Islet of Langerhans (tissue), 1 donor: Measurements from ENCODE around the genes PSMD13 and PTDSS2.

DNA sequence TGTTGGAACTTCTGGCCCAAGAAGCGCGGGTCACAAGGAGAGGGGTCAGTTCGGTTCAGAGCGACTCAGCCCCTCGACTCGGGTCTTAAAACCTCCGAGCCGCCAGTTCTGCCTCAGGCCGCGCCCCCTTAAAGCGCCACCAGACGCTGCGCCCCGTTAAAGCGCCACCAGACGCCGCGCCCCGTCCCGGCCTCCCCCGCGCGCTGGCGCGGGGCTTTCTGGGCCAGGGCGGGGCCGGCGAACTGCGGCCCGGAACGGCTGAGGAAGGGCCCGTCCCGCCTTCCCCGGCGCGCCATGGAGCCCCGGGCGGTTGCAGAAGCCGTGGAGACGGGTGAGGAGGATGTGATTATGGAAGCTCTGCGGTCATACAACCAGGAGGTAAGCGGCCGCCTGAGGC, 1.1 kb downstream of the RIC8A start:
- RRBS, result 4% methylated on average over 18 of the region's 43 CpGs

- RRBS, result 2% methylated on average over 23 of the region's 40 CpGs
Observed at GRCh38 chr11:236705-237157, at the start of gene PSMD13. Gene PSMD13 (plus strand): TSS chr11:236976.

GRCh38 chr11:237305-238064, 709 bp downstream of the PSMD13 start:
- RRBS, result no CpG with 5 or more reads among the region's 10 CpGs

DNA sequence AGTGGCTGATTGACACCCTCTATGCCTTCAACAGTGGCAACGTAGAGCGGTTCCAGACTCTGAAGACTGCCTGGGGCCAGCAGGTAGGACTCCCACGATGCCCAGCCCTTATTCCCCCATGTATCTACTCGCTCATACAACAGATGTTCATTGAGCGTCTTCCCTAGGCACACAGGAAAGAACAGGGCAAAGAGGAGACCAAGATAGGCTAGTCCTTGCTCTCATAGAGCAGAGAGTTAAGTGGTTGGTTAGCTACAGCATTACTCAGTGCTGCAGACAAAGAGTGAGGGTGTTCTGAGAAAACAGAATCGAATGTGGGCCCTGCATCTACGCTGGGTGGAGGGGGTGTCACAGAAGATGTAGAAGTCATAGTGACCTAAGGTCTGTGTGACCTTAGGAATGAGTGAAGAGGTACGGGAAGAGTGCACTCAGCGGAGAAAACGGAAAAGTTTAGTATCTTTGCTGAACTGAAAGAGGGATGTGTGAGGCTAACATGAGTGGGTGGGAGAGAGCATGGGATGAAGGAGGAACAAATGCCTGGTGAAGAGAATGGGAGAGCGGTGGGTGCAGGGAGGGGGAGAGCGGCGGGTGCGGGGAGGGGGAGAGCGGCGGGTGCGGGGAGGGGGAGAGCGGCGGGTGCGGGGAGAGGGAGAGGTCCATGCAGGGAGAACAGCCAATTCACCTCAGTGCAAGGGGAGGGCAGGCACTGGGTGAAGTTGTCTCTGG, 12.4 kb downstream of the PSMD13 start:
- RRBS, result no CpG with 5 or more reads among the region's 20 CpGs

DNA sequence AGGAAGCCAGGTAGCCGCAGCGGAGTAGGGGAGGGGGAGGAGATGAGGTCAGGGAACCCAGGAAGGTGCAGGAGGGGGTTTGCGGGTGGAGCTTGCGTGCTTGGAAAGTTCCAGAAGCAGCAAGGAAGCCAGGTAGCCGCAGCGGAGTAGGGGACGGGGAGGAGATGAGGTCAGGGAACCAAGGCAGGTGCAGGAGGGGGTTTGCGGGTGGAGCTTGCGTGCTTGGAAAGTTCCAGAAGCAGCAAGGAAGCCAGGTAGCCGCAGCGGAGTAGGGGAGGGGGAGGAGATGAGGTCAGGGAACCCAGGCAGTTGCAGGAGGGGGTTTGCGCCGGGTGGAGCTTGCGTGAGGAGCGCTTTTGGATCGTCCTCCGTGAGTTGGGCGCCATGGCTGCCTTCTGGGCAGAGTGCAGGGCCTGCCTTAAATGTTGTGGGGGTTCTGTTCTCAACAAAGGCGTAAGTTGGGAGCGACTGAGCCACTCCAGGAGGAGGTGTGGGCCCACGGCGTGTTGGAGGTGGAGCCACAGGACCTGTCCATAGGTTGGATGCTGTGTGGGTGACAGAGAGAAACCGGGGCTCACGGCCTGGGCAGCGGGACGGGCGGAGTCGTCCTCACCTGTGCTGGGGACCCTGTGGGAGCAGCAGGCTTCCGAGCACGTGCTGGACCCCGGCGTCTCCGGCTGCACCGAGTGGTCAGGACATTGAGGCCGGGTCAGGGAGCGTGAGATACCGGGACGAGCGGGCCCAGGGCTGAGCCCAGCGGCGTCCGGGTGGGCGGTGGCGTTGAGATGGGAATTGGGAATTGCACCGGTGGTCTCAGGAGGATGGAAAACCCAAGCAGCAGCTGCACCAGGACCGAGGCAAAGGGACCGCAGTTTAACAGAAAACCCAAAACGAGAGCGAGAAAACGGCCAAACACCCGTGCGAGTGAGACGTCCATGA, 1.1 kb upstream of the PGGHG start:
- RRBS, result 25% methylated on average over 17 of the region's 53 CpGs

- RRBS, result 67% methylated on average over 3 of the region's 27 CpGs
Observed at GRCh38 chr11:295025-295893, 4.1 kb downstream of the IFITM5 start.

DNA sequence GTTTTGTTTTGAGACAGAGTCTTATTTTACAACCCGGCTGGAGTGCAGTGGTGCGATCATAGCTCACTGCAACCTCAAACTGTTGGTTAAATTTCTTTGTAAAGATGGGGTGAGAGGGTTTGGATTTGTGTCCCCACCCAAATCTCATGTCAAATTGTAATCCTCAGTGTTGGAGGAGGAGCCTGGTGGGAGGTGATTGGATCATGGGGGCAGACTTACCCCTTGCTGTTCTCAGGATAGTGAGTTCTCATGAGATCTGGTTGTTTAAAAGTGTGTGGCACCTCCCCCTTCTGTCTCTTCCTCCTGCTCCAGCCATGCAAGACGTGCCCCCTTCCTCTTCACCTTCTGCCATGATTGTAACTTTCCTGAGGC, 20.7 kb upstream of the IFITM3 start:
- RRBS, result no CpG with 5 or more reads among the region's 3 CpGs

- RRBS, result 3% methylated on average over 2 of the region's 34 CpGs
Observed at GRCh38 chr11:394455-395133, 585 bp downstream of the PKP3 start.

GRCh38 chr11:419986-420543, 5.3 kb upstream of the SIGIRR start:
- RRBS, result 52% methylated on average over 7 of the region's 33 CpGs

DNA sequence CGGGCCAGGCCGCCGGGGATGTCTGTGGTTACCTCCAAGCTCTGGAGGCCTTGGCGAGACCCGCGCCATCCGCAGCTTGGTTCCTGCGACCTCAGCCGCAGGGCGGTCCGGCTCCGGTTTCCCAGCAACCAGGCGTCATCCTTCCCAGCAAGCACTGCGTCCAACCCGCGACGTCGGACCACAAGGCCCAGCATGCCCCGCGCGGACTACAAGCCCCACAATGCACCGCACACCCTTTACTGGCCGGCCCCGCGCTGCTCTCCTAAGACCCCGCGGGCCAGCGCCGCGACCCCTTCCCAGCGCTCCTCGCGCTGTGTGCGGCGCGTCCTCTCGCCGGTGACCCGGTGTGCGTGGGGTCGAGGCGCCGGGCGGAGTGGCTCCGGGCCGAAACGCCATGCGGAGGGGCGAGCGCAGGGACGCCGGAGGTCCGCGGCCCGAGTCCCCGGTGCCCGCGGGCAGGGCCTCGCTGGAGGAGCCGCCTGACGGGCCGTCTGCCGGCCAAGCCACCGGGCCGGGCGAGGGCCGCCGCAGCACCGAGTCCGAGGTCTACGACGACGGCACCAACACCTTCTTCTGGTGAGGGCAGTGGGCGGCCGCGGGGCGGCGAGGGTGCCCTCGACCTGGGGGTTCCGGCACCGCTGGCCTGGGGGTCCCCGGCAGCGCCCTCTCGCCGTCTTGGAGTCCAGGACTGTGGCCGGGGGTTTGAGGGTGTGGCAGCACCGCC, at the start of gene PTDSS2:
Gene PTDSS2 (plus strand): TSS at position 218 of the 724 bp plus-strand sequence.
- RRBS, result 4% methylated on average over 36 of the region's 87 CpGs

DNA sequence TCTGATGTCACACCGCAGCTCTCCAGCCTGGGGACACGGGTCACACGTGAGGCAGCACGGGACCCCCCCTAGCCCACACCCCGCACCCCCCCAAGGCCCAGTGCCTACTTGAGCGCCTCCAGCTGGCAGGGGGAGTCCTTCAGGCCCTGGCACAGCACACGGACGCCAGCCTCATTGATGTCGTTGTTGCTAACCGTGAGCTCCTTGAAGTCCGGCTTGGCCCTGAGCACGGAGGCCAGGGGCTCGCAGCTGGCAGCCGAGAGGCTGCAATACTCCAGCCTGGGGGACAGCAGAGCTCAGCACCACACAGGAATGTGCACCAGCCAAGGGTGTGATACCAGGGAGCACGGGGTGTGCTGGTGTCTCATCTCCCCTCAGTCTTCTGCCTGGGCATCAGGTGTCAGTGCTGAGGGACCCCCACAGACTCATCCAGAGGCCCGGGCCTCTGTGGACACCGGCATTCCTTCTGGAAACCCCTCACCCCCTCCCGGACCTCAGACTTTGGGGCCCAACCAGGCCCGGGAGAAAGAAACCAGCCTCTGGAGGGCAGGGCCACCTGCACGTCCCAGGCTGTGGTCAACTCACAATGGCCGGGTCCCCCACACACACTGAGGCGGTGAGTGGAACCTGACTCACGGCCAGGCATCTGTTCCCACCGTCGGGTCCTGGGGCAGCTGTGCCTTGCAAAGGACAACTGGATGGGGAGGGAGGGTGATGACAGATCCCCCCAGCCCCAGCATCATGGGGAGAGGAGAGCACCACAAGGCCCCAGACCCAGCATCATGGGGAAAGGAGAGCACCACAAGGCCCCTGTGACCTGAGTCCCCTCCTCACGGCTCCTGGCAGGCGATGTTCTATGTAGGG, 7.9 kb downstream of the RNH1 start:
- RRBS, result 94% methylated on average over 4 of the region's 27 CpGs

GRCh38 chr11:567955-569105, 7.6 kb downstream of the RASSF7 start:
- RRBS, result 3% methylated on average over 77 of the region's 153 CpGs

- RRBS, result 97% methylated on average over 8 of the region's 18 CpGs
Observed at GRCh38 chr11:596769-597278, 18.9 kb downstream of the IRF7 start.

DNA sequence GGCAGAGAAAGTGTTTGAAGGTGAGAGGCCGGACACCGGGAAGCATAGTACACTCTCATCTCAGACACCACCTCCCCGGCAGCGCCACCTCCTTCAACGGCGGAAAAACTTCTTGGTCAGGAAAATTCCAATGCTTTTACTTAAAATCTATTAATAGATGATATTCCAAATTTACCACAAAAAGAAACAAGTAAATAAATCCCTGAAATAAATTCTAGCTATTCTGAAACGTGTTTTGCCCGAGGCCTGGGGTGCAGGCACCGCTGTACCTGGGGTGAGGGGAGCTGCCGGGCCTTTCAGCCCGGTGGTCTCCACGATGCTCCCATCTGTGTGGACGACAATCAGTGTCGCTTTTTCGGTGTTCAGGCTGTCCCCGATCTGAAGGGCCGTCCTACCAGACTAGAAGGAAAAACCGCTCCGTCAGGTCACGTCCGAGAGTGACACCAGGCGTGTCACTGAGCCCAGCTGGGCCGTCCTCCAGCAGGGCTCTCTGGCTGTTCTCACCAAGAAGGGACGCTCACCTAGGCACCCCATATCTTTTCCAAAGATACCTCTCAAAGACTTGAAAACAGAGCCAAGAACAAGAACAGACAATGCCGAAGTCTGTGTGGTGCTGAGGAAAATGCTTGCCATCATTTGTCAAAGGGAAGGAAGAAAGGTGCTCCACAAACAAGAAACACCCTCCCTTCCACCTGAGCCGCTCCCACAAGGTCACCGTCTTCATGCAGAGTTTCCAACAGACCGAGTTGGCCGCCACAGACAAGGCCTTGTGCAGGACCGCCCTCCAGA, 6.8 kb downstream of the DEAF1 start:
- RRBS, result no CpG with 5 or more reads among the region's 30 CpGs

GRCh38 chr11:690841-691980, 3.8 kb downstream of the DEAF1 start:
- RRBS, result no CpG with 5 or more reads among the region's 37 CpGs

DNA sequence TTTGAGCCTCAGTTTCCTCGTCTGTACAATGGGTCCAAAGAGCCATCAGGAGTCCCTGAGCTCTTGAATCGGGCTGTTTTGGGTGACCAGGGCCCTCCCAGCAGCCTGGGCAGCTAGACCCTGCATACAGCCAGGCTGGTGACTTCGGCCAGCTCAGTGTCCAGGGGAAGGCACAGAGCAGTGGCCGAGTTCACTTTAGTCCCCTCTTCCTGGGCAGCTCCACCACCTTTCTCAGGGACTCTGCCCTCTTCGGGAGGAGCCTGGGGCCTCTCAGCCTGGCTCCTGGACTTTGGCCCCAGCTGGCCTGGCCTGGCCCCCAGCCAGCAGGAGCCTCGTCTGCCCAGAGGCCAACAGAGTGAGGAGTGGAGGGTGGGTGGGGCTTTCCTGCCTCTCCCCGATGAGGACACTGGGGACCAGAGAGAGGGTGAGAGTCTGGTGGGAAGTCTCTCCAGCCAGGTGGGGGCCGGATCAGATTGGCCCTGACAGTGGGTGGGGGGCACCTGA, 6.7 kb downstream of the EPS8L2 start:
- RRBS, result no CpG with 5 or more reads among the region's 8 CpGs

GRCh38 chr11:791520-792644, 2.0 kb upstream of the CEND1 start:
- RRBS, result 84% methylated on average over 9 of the region's 60 CpGs

- RRBS, result 5% methylated on average over 10 of the region's 38 CpGs
Observed at GRCh38 chr11:810172-810599, 419 bp downstream of the RPLP2 start.

DNA sequence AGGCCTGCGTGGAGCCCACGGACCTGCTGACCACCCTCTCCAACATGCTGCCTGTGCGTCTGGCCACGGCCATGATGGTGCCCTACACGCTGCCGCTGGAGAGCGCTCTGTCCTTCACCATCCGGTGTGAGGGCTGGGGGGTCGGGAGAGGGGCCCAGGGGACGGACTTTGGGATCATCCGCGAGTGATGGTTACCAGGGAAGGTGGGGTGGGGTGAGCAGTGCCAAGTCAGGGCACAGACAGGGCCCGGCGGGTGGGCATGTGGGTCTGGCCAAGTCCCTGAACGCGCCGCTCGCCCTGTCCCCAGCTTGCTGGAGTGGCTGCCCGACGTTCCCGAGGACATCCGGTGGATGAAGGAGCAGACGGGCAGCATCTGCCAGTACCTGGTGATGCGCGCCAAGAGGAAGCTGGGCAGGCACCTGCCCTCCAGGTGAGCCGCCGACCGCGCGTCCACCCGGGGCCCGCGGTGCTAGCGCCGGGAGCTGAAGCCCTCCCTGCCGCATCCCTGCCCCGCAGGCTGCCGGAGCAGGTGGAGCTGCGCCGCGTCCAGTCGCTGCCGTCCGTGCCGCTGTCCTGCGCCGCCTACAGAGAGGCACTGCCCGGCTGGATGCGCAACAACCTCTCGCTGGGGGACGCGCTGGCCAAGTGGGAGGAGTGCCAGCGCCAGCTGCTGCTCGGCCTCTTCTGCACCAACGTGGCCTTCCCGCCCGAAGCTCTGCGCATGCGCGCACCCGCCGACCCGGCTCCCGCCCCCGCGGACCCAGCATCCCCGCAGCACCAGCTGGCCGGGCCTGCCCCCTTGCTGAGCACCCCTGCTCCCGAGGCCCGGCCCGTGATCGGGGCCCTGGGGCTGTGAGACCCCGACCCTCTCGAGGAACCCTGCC, 3.5 kb upstream of the CRACR2B start:
- RRBS, result 17% methylated on average over 32 of the region's 74 CpGs

DNA sequence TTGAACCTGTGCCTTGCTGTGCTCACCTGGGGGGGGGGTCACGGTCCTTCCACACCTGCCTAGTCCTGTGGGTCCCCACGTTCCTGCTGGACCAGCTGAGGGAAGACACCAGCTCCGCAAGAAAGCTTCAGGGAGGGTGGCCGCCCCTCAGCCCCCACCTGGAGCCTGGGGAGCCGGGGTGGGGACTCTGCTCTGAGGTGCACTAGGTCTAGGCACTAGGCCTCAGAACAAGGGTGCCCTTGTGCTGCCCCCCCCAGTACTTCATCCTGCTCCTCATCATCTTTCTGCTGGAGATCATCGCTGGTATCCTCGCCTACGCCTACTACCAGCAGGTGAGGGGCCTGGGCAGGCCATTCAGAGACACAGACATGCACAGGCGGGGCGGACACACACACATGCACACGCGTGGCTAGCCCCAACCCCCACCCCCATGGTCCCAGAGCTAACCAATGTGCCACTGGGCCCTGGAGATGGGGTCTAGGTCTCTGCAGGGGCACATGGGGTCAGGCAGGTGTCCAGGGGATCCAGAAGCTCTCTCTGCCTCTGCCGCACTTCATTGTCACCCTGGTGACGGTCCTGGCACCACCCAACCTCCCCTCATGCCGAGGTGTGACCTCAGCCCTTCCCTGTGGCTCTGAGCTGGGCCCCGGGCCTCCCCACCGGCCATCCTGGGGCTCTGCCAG, 3.9 kb downstream of the CD151 start:
- RRBS, result no CpG with 5 or more reads among the region's 17 CpGs